Stomach (tissue), 7 donors: ENCODE results near the gene GOLGA8M.

DNA sequence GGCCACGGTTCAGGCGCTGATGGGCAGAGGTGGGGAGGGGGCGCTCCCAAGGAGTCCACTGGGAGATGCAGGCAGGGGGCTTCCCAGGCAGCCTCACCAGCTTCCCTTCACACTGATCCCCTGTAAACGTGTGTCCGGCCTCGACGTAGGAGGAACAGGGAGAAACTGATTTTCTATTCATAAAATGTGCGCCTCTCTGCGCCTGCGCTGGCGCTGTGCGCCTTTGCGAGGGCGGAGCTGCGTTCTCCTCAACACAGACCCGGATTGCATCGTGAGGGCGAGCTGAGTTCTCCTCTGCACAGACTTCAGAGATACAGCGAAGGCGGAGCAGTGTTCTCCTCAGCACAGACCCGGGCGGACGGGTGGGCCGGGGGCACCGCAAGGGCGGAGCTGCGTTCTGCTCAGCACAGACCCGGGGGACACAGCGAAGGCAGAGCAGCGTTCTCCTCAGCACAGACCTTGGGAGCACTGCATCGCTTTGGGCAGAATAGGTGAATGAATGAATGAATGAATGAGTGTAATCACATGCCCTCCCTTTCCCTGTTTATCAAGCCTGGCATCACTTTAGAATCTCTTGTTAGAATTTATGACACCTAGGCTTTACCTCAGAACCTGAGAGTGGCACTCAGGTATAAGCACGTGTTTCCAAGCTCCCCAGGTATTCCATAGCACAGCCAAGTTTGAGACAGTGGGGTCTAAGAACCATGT is 259.0 kb downstream of the GOLGA6L6 start:
- PRO-cap: no peak
- RAMPAGE, long total RNA, 5 experiments: no peak in any of the 5 experiments
- RRBS: 79% methylated on average over 6 of the region's 32 CpGs

GRCh38 chr15:22796403-22796905 is 10.0 kb downstream of the NIPA1 start:
- PRO-cap: no peak
- RAMPAGE, long total RNA, 5 experiments: no peak in any of the 5 experiments
- RRBS: no CpG with 5 or more reads among the region's 5 CpGs

GRCh38 chr15:22869353-22870413 is 31.2 kb downstream of the NIPA2 start:
- PRO-cap: no peak
- RAMPAGE, long total RNA, 5 experiments: start-site peak on the minus strand in 1 of 5 experiments, at chr15:22870097-22870233 at its widest, 8 reads per replicate
- RRBS: no CpG with 5 or more reads among the region's 18 CpGs

- PRO-cap: no peak
- RAMPAGE, long total RNA, 5 experiments: no peak in any of the 5 experiments
- RRBS: no CpG with 5 or more reads among the region's 18 CpGs
Observed at GRCh38 chr15:22873027-22873753, 34.7 kb downstream of the NIPA2 start.

GRCh38 chr15:23869317-23869872 is 182.3 kb upstream of the NDN start:
- PRO-cap: no peak
- RAMPAGE, long total RNA, 5 experiments: no peak in any of the 5 experiments
- RRBS: 48% methylated on average over 6 of the region's 27 CpGs

- PRO-cap: no peak
- RAMPAGE, long total RNA, 5 experiments: no peak in any of the 5 experiments
- RRBS: no CpG with 5 or more reads among the region's 5 CpGs
Observed at GRCh38 chr15:24107549-24107997, 420.5 kb upstream of the NDN start.

DNA sequence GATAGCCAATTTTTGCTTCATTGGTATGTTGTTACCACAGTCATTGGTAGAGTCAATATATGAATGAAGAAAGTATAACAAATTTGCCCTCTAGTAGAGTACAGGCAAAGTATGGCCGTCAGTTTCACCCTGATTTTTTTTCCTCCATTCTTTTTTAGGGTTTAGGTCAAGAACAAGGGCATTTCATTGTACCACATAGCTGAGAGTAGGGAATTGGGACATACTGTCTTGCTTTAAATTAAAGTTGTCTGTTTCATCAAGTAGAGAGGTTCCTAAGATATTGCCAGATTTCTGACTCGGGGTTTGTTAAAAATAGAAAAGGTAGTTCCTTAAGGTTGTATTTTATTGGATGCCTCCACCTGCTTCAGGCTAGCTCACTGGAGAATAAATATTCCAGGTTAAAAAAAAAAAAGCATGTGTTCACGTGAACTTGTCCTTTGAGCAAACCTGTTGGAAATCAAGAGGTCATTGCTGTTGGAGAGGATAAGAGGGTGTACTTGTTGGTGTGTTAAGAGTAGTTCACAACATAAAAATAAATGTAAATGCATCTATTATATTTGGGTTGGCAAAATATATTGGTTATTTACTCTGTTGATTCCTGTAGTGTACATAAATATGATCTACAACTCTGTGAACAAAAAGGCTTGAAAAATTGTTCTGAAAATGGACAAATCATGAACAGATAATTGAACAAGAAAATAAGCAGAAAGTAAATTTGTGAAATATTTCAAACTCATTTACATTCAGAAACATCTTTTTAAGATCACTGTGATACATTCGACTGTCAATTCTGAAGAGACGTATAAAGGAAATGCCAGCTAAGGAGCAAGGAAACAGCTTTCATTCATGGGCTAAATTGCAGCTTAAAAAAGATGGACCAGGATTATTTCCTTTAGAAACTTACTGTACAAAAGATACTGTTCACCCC is 34.6 kb downstream of the SNRPN start:
- PRO-cap: no peak
- RAMPAGE, long total RNA, 5 experiments: start-site peak on the plus strand in 1 of 5 experiments, centred at positions 434 to 651 of the sequence, 5 reads per replicate
- RRBS: no CpG with 5 or more reads among the region's 5 CpGs

DNA sequence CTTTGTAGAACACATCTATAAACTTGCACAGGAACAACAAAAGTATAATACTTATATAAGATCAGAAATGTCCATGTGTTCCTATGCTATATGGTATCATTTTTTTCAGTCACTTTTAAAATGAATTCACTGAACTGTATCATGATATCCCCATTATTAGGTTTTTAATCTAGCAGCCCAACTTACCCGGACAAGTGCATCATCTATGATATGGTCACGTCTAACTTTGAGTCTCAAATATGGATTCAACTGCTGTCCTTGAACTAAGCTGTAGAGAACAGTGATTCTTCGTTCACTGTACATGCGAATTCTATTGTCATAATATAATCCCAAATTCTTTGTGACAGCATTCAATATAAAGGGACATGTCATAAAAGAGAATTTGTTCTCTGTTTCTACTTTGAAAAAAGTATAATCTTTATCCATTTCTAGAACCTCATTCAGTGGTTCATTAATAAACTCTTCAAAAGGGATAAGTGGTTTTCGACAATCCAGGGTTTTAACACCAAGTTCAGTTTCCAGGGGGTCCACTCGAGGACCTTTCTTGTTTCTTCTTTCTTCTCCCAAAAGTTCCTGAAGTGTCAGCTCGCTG is 68.3 kb downstream of the UBE3A start:
- PRO-cap: no peak
- RAMPAGE, long total RNA, 5 experiments: start-site peak on the minus strand in 3 of 5 experiments, centred at positions 260 to 365 of the sequence, 15 to 39 reads per replicate
- RRBS: no CpG with 5 or more reads among the region's 7 CpGs

DNA sequence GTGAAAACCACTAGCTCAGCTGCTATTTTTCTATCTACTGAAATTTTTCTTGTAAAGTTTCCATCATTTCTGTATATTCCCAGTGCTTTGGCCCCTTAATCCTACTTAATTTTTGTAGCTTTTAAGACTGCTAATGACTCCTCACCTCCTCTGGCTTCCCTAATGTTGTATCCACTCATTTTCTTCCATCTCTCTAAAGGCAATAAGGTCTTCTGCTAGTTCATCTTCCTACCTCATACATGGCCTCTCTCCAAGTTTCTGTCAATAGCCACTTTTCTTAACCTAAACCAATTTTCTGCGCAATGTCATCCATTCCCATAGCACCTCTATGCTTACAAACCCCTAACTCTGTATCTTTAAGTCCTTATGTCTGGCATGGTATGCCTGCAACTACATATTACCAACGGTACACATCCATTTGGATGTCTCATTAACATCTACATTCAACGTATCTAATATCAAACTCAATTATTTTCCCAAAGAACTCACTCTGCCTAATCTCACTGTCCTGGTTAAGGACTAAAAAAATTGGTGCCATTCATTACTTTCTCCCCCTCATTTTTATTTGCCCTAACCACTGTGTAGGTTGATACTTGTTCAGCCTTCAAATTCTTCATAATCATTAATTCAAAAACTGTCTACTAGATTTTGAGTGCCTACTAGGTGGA is 25.0 kb downstream of the UBE3A start:
- PRO-cap: no peak
- RAMPAGE, long total RNA, 5 experiments: start-site peak on the minus strand in 1 of 5 experiments, centred at position 338 of the sequence, 22 reads per replicate
- RRBS: no CpG with 5 or more reads among the region's 3 CpGs

GRCh38 chr15:25415170-25415704 is 23.6 kb downstream of the UBE3A start:
- PRO-cap: no peak
- RAMPAGE, long total RNA, 5 experiments: no peak in any of the 5 experiments
- RRBS: no CpG with 5 or more reads among the region's 1 CpG

GRCh38 chr15:25846173-25846877 is 16.8 kb downstream of the ATP10A start:
- PRO-cap: no peak
- RAMPAGE, long total RNA, 5 experiments: no peak in any of the 5 experiments
- RRBS: no CpG with 5 or more reads among the region's 13 CpGs

DNA sequence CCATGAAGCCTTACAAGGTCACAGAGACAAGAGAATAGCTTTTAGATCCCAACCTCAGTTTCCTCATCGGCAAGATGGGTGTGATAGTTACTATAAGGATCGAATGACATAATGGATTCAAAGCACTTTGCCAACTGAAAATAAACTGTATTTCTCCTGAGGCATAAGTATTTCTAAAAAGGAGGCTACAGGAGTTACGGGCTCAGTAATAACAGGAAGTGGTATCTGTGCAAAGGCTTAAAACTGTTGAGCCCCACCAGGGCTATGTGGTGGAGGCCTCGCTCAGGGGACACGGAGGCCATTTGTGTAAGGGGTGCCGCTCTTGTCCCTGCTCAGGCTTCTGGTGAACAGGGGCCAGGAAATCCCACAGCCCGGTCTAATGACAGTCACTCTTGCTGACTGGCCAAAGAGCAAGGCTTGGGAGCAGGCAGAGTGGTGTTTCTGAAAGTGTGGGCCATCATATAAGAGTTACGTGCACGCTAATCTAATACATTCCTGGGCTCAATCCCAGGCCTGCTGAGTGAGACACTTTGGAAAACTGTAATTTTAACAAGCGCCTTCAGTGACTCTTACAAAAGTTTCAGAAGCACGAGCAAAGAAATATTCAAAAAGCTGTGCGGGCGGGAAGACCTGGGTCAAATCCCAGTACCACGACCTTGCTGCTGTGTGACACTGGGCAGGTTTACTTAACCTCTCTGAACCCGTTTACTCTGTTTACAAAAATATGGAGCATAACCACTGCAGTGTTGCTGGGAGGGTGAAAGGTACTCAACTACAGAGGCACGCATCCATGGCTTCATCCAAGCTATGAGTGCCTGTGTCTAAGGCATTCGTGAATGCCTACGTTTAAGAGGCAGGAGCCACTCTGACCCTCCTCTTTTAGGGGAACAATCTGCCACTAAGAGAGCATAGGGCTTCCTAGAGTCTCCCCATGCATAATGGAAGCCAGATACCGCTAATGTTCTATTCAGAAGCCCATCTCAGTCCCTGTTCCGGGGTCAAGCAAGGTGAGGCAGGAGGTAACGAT is 2.1 kb downstream of the ATP10A start:
- PRO-cap: no peak
- RAMPAGE, long total RNA, 5 experiments: no peak in any of the 5 experiments
- RRBS: no CpG with 5 or more reads among the region's 21 CpGs

GRCh38 chr15:26050926-26051462 is 187.9 kb upstream of the ATP10A start:
- PRO-cap: no peak
- RAMPAGE, long total RNA, 5 experiments: no peak in any of the 5 experiments
- RRBS: no CpG with 5 or more reads among the region's 5 CpGs

- PRO-cap: no peak
- RAMPAGE, long total RNA, 5 experiments: no peak in any of the 5 experiments
- RRBS: no CpG with 5 or more reads among the region's 20 CpGs
Observed at GRCh38 chr15:27028798-27029587, 58.0 kb downstream of the GABRG3 start.

DNA sequence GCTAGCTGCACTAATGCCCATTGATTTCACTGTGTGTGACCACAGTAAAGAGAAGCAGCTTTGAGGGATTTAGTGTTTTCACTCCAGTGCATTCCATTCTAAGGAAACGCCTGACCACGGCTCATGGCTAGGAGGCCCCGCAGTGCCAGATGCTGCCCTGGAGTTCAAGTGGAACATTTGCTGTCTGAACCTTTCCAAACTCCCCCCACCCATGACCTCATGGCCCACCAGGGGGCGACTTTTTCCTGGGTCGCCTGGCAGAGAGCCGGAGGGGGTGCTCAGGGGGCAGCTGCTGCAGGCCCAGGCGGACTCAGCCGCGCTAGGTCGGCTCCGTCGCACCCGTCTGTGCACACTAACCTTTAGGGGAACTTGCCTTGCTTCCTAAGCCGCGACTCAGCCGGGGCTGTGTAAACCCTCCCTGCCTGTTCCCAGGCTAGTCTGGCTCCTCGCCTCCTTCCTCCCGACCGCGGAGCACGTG is 338 bp downstream of the OCA2 start:
- PRO-cap: no peak
- RAMPAGE, long total RNA, 5 experiments: no peak in any of the 5 experiments
- RRBS: 8% methylated on average over 4 of the region's 21 CpGs

- PRO-cap: no peak
- RAMPAGE, long total RNA, 5 experiments: no peak in any of the 5 experiments
- RRBS: no CpG with 5 or more reads among the region's 11 CpGs
Observed at GRCh38 chr15:28128031-28128486, 28.9 kb upstream of the OCA2 start.

- PRO-cap: no peak
- RAMPAGE, long total RNA, 5 experiments: start-site peak on the minus strand in 2 of 5 experiments, at chr15:28255873-28256313 at its widest, 14 to 61 reads per replicate
- RRBS: no CpG with 5 or more reads among the region's 20 CpGs
Observed at GRCh38 chr15:28255623-28256455, 66.1 kb downstream of the HERC2 start.

- PRO-cap: no peak
- RAMPAGE, long total RNA, 5 experiments: no peak in any of the 5 experiments
- RRBS: no CpG with 5 or more reads among the region's 7 CpGs
Observed at GRCh38 chr15:28712308-28712558, at the start of gene GOLGA8M. Gene GOLGA8M (minus strand): TSS chr15:28712421.

DNA sequence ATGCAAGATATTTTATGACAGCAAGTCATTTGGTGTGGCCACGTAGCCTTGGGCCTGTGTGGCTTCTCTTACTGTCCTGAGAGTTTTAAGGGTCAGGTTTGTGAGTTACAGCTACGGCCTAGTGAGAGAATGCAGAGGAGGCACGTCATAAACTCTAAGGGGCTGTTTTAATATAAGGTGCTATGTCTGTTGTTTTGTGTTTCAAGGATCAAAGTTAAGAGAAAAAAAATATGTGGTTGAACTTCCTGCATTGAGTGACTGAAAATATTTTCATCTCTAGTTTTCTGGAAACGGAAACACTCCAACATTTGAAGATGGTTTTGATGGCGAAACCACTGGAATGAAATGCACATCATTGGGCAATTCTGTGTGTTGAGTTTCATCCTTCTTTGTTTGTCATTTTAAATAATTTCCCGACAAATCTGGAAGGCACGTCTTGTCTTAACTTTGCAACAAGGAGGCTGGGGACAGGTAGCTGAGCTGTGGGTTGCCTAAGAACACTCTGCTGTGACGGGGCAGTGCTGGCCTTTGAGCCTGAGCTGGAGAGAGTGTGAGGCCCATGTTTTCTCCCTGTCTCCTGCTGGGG is 5.1 kb downstream of the APBA2 start:
- PRO-cap: no peak
- RAMPAGE, long total RNA, 5 experiments: no peak in any of the 5 experiments
- RRBS: no CpG with 5 or more reads among the region's 8 CpGs

GRCh38 chr15:29400719-29401206 is 131.1 kb upstream of the NSMCE3 start:
- PRO-cap: no peak
- RAMPAGE, long total RNA, 5 experiments: no peak in any of the 5 experiments
- RRBS: 75% methylated on average over 3 of the region's 9 CpGs